SK-MEL-5 (cell line): ENCODE results near the genes MAGEF1 and EHHADH.

DNA sequence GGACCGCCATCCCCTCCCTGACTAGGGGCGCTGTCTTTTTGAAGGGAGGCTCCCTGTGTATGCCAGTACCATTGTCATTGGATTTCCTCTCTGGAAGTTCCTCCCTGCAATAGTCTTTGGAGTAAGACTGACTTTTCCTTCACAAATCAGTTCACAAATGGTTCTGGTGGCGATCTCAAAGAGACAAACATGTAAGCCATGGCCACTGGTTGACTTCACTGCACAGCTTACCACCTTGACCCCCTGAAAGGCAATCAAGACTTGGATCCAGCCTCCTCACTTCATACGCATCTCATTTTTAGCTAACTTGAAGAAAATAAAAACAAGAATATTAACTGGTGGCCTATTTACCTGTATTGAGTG is 60.7 kb upstream of the MCF2L2 start:
RAMPAGE:
- cytosol, long total RNA = no peak
- long total RNA = no peak
- nucleus, long total RNA = no peak

RAMPAGE:
- cytosol, long total RNA = no peak
- long total RNA = no peak
- nucleus, long total RNA = no peak
These were observed 18.2 kb downstream of the KLHL6 start for GRCh38 chr3:183537067-183537960.

RAMPAGE:
- cytosol, long total RNA = no peak
- long total RNA = no peak
- nucleus, long total RNA = no peak
These were observed 14.7 kb downstream of the KLHL24 start for GRCh38 chr3:183650069-183650538.

RAMPAGE:
- cytosol, long total RNA = no peak
- long total RNA = no peak
- nucleus, long total RNA = no peak
These were observed 50.0 kb downstream of the ABCC5 start for GRCh38 chr3:183967470-183968217.

DNA sequence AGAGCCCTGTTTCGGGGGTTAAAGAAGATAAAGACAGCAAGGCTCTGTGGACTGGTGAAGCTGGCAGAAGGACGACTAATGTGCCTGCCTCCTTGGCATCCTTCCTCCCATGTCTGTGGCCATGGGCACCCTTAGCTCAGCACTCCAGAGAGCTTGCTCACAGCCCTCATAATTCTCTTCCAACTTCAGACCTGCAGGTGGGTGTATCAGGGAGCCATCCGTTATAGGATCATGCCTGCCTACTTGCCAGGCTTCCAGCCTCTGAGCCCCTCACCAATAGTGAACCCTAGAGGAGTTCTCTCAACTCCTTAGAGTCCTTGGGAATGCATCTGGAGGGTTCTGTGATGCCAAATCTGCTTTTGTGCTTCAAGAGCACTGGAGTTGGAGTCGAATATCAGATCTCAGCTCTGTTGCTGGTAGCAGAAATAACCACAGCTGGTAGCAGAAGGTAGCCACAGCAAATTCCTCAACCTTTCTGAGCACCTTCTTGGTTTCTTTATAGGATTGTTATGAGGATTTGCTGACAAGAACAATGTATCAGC is 9.3 kb downstream of the ABCF3 start:
RAMPAGE:
- cytosol, long total RNA = no peak
- long total RNA = no peak
- nucleus, long total RNA = no peak

DNA sequence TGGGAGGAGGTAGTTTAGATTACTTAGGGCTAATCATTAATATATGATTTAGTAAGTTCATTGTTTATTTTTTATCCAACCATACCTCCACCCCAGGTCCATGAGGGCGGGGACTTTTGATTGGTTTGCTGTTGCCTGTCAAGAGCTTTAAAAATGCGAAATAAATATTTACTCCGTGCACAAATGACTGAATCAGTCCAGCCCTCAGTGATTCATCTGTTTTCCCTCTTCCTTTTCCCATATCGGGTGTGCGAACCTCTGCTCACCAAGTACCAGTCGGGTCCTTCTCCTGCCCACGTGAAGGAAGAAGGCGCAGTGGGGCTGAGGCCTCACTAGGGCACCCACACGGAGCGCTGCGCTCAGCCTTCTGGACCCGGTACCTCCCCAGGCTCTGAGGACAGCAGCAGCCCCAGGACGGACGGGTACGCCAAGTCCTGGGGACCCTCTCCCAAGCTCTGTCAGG is 70.6 kb upstream of the EPHB3 start:
RAMPAGE:
- cytosol, long total RNA = no peak
- long total RNA = no peak
- nucleus, long total RNA = no peak

DNA sequence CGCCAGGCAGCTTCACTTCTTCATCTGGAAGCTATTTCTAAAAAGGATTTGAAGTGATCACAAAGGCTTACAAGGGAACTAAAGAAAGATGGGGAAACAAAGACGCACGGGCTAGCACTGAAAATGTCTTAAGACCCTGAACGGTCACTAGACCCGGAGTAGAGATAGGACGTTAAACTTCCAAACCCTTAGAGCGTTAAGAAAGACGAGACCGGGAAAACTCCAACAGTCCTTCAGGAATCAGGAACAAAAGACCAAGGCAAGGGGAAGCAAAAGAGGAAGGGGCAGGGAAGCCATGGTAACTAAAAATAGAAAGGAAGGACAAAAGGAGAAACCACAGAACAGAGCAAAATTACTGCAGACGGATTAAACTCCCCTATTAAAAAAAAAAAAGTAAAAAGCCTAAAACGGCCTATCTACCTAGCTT is 47.4 kb upstream of the EPHB3 start:
RAMPAGE:
- cytosol, long total RNA = no peak
- long total RNA = no peak
- nucleus, long total RNA = no peak

RAMPAGE:
- cytosol, long total RNA = no peak
- long total RNA = no peak
- nucleus, long total RNA = no peak
These were observed 540 bp downstream of the EPHB3 start for GRCh38 chr3:184562206-184562443.

RAMPAGE:
- cytosol, long total RNA = no peak
- long total RNA = no peak
- nucleus, long total RNA = no peak
These were observed 1.9 kb downstream of the EPHB3 start for GRCh38 chr3:184563354-184564096.

GRCh38 chr3:184572507-184573365 is 11.2 kb downstream of the EPHB3 start:
RAMPAGE:
- cytosol, long total RNA = no peak
- long total RNA = no peak
- nucleus, long total RNA = no peak

RAMPAGE:
- cytosol, long total RNA = no peak
- long total RNA = no peak
- nucleus, long total RNA = no peak
These were observed 42.0 kb downstream of the EPHB3 start for GRCh38 chr3:184603462-184604099.

DNA sequence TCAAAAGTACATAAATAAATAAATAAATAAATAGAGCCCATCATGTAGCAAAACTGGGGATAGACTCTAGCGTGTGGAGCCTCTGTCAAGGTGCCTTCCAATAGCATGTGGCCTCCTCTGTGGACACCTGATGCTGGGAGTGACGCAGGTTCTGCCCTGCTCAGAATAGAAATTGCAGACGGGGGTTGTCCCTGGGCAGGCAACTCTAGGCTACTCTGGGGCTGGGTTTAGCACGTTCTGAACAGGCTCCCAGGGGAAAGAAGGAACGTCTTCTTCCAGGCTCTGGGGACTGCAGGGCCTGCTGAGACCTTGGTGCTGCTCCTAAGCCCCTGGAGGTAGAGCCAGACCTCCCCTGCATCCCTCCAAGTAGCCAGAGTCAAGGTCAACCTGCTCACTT is 65.4 kb downstream of the EPHB3 start:
RAMPAGE:
- cytosol, long total RNA = no peak
- long total RNA = no peak
- nucleus, long total RNA = no peak

GRCh38 chr3:184645167-184645716 is 66.6 kb downstream of the MAGEF1 start:
RAMPAGE:
- cytosol, long total RNA = no peak
- long total RNA = no peak
- nucleus, long total RNA = no peak

DNA sequence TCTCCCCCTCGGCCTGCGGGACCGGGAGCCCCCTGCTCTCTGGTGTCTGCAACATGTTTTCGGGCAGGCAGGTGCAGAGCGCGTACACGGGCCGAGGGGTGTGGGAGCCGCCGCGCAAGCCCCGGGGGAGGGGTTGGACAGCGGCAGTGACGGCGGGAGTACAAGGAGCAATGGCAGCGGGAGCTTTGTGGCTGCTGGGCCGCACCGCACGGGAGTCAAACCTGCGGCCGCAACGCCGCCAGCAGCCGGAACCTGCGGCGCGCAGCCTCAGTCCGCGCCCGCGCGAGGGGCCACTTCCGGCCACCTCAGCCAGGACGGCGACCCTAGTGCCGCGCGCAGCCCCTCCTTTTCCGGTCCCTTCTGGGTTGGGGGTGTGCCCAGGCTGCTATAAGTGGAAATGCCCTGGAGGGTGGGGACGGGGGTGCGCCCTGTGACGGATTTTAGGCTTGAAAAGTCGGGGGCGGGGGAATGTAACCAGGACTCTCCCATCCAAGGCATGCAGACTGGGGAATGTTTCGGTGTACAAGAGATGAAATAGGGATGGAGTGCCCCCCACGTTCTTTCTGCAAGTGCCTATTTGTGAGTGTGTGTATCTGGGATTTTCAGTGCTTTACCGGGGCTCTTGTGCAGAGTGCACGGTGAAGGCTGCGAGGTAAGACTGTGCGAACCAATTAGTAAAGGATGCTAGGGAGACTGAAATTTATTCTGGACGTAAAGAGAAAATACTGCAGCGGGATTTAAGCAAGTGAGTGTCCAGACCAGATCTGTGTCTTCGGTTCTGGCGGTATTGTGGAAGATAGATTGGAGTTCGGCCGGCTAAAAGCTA is at the start of gene MAGEF1:
Gene MAGEF1, minus strand, starts transcription at position 298 of the 826 bp plus-strand sequence.
RAMPAGE:
- cytosol, long total RNA = no peak
- long total RNA = no peak
- nucleus, long total RNA = start-site peak on the minus strand centred at position 238 of the sequence, 51 bp wide, 143 and 14 reads in 2 replicates

DNA sequence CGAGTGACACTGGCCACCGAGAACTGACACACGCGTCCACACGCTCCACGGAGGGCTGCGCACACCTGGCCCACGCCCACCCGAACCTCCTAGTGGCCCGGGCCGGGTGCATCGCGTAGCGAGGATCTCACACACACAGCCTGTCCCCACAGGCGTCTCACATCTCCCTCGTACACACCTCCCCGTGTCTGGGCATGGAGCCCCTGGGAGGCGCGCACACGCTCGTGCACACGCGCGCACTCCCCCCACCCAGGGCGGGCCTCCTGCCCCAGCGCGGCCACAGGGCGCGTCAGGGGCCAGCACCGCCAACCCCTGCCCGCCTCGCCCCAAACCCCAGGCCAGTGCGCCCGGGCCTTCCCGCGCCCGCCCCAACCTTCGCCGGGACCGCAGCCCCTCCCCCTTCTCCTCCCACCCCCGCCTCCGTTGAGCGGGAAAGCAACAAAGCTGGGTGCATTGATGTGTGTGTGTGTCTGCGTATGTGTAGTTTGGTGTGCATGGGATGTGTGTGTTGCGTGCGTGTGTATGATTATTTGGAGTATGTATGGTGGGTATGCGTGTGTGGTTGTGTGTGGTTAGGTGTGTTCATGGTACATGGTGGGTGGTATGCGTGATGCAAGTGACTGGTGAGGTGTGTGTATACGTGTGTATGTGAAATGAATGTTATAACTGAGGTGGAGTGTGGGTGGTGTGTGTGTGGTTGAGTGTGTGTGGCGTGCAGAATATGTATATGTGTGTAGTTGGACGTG is 621 bp upstream of the C3orf70 start:
RAMPAGE:
- cytosol, long total RNA = no peak
- long total RNA = no peak
- nucleus, long total RNA = no peak

DNA sequence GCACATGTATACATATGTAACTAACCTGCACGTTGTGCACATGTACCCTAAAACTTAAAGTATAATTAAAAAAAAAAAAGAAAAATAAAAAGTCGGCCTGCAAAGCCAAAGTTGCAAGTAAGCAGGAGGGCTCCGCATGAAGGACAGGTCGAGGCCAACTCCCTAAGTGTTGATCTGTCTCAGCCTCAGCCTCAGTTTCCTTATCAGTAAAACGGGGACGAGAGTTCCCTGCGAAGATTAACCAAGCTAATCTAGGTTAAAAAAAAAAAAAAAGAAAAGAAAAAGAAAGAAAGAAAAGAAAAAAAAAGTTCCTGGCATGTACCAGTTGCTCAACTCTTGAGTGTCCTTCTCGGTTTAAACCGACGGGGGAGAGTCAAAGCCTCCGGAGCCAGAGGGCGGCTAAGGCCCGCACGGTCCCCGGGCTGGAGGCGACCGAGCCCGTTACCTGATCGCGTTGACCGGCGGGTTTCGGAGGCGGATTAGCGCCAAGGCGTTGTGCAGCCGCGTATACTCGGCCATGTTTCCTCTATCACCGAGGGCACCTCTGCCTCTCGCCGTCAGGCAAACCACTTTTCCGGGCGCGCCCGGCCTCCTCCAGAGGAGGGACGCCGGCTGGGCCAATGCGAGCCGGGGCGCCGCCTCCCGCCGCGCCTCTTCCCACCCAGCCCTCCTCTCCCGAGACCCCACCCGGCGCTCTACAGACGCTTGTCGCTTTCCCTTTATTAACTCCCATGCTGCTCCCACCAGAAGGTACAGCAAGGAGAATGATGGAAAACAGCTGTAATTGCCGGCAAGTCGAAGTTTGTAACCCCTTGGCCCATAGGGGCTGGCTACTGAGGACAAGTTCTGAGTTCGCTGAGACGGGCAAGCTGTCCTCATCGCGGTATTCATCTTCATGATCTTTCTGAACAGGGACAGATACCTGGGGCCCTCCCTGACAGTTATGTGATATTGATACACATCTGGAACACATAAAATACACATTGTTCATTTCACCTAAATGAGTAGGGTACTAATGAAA is at the start of gene EHHADH:
Gene EHHADH, minus strand, starts transcription at position 546 of the 1,021 bp plus-strand sequence.
RAMPAGE:
- cytosol, long total RNA = start-site peak on the minus strand centred at position 542 of the sequence, 30 bp wide, 39 and 52 reads in 2 replicates
- long total RNA = no peak
- nucleus, long total RNA = no peak

DNA sequence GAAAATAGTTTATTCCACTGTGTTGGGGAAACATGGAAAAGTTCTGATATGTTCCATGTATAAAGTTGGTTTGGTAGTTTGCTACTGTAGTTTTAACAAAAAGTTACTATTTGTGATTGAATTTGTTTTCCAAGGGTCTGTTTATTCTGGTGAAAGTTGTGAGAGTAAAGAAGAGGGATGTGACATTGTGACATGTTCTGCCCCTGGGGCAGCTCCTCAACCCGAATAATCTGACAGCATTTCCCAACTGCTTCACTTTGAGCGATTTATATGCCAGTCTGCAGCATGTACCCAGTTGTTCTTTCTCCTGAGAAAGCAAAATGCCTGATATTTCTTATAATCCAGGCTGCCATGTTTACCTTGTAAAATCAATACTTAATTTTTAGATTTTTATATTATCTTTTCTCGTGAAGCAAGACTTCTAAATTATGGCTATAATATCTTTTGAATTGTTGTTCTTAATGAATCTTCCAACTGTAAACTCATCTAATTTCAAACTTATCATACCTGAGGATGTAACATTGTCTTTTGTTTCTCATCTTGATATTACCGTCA is 1.3 kb downstream of the MAP3K13 start:
RAMPAGE:
- cytosol, long total RNA = no peak
- long total RNA = no peak
- nucleus, long total RNA = no peak

RAMPAGE:
- cytosol, long total RNA = no peak
- long total RNA = no peak
- nucleus, long total RNA = no peak
These were observed 39.6 kb downstream of the MAP3K13 start for GRCh38 chr3:185402449-185403077.

GRCh38 chr3:185504558-185505046 is 5.8 kb upstream of the TMEM41A start:
RAMPAGE:
- cytosol, long total RNA = no peak
- long total RNA = no peak
- nucleus, long total RNA = no peak

RAMPAGE:
- cytosol, long total RNA = no peak
- long total RNA = no peak
- nucleus, long total RNA = no peak
These were observed 51.0 kb downstream of the IGF2BP2 start for GRCh38 chr3:185773773-185774363.